ENCODE results near the genes RHCG and KIF7.

GRCh38 chr15:85621795-85622559 is 172.7 kb downstream of the KLHL25 start:
- PRO-cap, 4 experiments = peak in 1 of 4 experiments; most common plus-strand start chr15:85622035 (in 1)
- RAMPAGE, long total RNA, 2 experiments = no peak in any of the 2 experiments
- RRBS = no CpG with 5 or more reads among the region's 6 CpGs

GRCh38 chr15:85623308-85624306 is 171.1 kb downstream of the KLHL25 start:
- PRO-cap, 4 experiments = peak in 2 of 4 experiments; most common plus-strand start chr15:85623996 (in 1); most common minus-strand start chr15:85623534 (in 1)
- RAMPAGE, long total RNA, 2 experiments = no peak in any of the 2 experiments
- RRBS = no CpG with 5 or more reads among the region's 5 CpGs

- PRO-cap, 4 experiments = peak in 4 of 4 experiments; most common plus-strand start chr15:85668355 (in 2); most common minus-strand start chr15:85668090 (in 2)
- RAMPAGE, long total RNA, 2 experiments = no peak in any of the 2 experiments
- RRBS = no CpG with 5 or more reads among the region's 3 CpGs
Observed at GRCh38 chr15:85667925-85668577, 126.7 kb downstream of the KLHL25 start.

- PRO-cap, 4 experiments = no peak in any of the 4 experiments
- RAMPAGE, long total RNA, 2 experiments = no peak in any of the 2 experiments
- RRBS = no CpG with 5 or more reads among the region's 18 CpGs
Observed at GRCh38 chr15:85746916-85747862, 47.5 kb downstream of the KLHL25 start.

GRCh38 chr15:85792468-85793265 is 2.1 kb downstream of the KLHL25 start:
- PRO-cap, 4 experiments = no peak in any of the 4 experiments
- RAMPAGE, long total RNA, 2 experiments = no peak in any of the 2 experiments
- RRBS = no CpG with 5 or more reads among the region's 18 CpGs

- PRO-cap, 4 experiments = no peak in any of the 4 experiments
- RAMPAGE, long total RNA, 2 experiments = no peak in any of the 2 experiments
- RRBS = no CpG with 5 or more reads among the region's 8 CpGs
Observed at GRCh38 chr15:86592260-86592832, 512.7 kb downstream of the AGBL1 start.

DNA sequence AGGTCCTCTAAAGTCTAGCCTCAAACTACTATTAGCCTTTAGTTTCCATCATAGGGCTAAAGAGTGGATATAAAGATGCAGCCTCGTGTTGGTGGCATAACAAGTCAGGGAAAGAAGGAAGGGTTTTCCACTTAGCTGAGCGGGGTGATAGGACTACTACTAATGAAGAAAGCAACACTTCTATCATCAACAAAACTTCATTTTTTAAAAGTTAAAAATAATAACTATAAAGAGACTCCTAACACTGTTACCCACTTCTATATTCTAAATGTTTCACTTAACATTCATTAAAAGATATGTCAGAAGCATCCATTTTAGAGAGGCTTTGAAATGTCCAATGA is 1084.3 kb downstream of the AGBL1 start:
- PRO-cap, 4 experiments = no peak in any of the 4 experiments
- RAMPAGE, long total RNA, 2 experiments = no peak in any of the 2 experiments
- RRBS = no CpG with 5 or more reads among the region's 2 CpGs

DNA sequence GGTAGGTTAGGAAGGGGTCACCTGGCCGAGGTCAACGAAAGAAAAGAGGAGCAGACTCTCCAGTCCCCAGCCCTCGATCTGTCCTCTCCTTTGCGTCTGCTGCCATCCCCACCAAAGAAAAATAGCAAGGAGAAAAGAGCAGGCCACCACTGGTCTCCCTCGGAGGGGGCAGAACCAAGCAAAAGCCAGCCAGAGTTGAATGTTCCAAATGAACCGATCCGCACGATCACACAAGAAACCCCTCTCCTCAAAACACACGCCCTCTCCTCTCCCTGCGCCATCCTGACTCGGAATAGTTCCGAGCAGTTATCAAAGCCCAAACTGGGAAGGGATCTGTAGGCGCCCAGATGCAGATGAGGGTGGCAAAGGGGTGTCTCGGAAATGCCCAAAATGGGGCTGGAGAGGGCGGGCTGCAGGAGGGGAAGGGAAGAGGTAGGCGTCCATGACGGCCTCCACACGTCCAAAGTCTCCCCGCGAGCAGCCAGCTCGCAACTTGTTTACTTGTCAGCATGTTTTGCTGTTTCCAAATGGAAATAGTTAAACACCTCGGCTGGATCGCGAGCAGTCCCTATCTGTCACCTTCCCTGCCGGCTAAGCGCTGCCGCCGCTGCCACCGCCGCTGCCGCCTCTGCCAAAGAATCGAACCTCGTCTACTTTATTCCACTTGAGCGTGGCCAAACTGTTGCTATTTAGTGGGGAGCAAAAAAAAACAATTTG is 1.5 kb downstream of the NTRK3 start:
- PRO-cap, 4 experiments = peak in 2 of 4 experiments; most common plus-strand start position 427 of the sequence (in 1); most common minus-strand start position 294 of the sequence (in 1)
- RAMPAGE, long total RNA, 2 experiments = no peak in any of the 2 experiments
- RRBS = no CpG with 5 or more reads among the region's 34 CpGs

DNA sequence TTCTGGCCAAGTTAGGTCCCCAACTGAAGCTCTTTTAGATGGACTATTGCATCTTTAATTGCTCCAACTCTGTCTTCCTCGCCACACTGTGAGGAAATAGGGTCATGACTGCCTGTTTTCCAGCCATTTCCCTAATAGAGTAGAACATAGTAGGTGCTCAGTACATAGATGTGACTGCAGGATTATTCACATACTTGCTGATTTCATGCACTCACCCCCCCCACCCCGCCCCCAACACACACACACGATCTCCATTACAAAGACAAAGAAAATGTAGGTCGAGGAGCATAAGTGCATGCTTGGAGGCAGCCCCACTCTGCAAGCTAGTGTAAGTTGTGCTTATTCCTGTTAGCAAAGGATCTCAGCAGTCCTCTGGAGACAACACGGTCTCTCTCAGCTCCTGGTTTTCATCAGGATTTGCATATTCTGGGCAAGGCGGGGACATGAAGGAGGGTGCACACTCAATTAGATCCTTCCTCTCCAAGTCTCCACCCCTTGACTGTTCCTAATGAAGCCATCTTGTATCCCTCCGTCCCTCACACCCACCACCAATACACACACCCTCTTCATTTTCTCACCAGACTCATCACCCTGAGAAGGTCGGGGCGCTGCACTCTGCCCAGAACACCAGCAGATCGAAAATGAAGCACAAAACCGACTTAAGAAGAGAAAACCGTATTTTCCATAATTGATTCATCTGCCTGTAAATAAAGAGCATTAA is 63.9 kb downstream of the MRPL46 start:
- PRO-cap, 4 experiments = no peak in any of the 4 experiments
- RAMPAGE, long total RNA, 2 experiments = no peak in any of the 2 experiments
- RRBS = no CpG with 5 or more reads among the region's 12 CpGs

DNA sequence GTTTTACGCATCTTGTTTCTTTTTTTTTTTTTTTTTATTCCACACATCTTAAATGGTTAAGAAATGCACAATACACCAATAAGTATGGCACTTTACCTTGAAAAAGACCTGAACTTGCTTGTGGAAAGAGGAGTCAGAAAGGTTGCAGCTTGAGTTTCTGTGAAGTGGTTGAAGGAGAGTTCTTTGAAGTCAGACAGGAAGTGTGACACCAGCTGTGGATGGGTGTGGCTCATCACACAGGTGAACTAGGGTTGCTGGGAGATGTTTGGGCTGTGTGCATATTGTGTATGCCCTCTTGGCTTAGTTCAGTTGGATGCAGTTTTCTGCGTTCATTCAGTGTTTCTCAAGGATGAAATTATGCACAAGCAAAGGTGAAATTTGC is 6.3 kb downstream of the AEN start:
- PRO-cap, 4 experiments = no peak in any of the 4 experiments
- RAMPAGE, long total RNA, 2 experiments = no peak in any of the 2 experiments
- RRBS = no CpG with 5 or more reads among the region's 2 CpGs

DNA sequence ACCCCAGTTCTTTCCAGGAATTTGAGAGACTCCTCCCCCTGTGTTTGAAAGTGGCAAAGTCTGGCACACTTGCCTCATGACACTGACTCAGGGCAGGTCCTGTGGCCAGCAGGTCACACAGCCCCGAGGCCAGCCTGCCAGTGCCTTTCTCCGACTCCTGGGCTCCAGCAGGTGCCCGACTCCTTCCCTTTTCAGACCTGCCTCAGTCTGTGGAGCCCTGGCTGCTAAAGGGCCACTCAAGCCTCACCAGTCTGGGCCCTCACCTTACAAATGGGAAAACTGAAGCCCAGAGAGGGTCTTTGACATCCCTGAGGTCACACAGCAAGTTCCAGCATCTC is 10.0 kb downstream of the ISG20 start:
- PRO-cap, 4 experiments = peak in 1 of 4 experiments; most common plus-strand start position 116 of the sequence (in 1)
- RAMPAGE, long total RNA, 2 experiments = no peak in any of the 2 experiments
- RRBS = no CpG with 5 or more reads among the region's 3 CpGs

GRCh38 chr15:88803787-88804048 is 482 bp downstream of the ACAN start:
- PRO-cap, 4 experiments = no peak in any of the 4 experiments
- RAMPAGE, long total RNA, 2 experiments = no peak in any of the 2 experiments
- RRBS = 5% methylated on average over 3 of the region's 15 CpGs

GRCh38 chr15:88985582-88986351 is 72.6 kb upstream of the MFGE8 start:
- PRO-cap, 4 experiments = no peak in any of the 4 experiments
- RAMPAGE, long total RNA, 2 experiments = no peak in any of the 2 experiments
- RRBS = no CpG with 5 or more reads among the region's 12 CpGs

DNA sequence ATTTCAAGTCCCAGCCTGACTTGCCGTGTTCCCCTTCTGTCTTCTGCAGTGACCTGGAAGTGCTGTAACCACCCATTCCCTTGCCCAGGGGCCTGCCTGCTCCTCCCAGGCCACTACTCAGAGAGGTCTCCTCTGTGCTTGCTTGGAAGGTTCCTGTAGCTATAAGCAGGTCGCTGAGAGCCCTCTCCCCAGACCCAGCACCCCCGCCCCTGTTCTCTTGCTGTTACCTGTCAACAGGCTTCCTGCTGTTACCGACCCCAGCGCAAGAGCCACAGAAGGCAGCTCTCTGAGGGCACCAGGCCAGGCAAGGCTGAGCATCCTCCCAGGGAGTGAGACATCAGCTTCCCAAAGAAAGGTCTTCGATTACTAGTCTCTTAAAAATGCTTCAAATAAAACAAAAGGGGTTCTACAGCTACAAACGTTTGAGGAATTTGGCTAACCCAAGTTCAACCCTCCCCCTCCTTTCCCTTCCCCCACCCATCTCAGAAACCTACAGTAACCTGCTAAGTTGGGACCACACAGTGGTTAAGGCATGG is 74.8 kb upstream of the MFGE8 start:
- PRO-cap, 4 experiments = no peak in any of the 4 experiments
- RAMPAGE, long total RNA, 2 experiments = no peak in any of the 2 experiments
- RRBS = no CpG with 5 or more reads among the region's 7 CpGs

DNA sequence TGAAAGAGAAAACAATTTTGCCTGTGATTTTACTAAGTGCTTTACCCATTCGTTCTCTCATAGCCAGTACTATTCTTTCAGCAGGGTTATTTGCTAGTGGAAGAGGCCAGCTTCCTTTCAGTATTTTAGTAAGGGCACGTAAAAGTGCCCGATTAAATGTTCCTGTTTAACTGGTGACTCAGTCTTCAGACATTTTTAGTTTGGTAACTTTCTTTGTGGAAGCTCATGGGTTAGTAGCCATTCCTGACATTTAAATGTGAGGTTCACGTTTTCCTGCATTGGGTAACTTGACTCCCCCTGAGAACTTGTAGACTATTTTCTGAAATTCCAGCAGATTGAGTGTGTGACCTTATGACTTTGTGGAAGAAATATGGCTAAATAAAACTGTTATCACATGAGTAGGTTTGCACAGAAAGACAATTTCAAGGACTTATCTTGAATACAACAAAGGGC is 16.9 kb downstream of the ABHD2 start:
- PRO-cap, 4 experiments = peak in 2 of 4 experiments; most common minus-strand start position 68 of the sequence (in 2)
- RAMPAGE, long total RNA, 2 experiments = no peak in any of the 2 experiments
- RRBS = no CpG with 5 or more reads among the region's 4 CpGs

GRCh38 chr15:89132613-89133617 is 44.7 kb downstream of the ABHD2 start:
- PRO-cap, 4 experiments = no peak in any of the 4 experiments
- RAMPAGE, long total RNA, 2 experiments = no peak in any of the 2 experiments
- RRBS = no CpG with 5 or more reads among the region's 9 CpGs

DNA sequence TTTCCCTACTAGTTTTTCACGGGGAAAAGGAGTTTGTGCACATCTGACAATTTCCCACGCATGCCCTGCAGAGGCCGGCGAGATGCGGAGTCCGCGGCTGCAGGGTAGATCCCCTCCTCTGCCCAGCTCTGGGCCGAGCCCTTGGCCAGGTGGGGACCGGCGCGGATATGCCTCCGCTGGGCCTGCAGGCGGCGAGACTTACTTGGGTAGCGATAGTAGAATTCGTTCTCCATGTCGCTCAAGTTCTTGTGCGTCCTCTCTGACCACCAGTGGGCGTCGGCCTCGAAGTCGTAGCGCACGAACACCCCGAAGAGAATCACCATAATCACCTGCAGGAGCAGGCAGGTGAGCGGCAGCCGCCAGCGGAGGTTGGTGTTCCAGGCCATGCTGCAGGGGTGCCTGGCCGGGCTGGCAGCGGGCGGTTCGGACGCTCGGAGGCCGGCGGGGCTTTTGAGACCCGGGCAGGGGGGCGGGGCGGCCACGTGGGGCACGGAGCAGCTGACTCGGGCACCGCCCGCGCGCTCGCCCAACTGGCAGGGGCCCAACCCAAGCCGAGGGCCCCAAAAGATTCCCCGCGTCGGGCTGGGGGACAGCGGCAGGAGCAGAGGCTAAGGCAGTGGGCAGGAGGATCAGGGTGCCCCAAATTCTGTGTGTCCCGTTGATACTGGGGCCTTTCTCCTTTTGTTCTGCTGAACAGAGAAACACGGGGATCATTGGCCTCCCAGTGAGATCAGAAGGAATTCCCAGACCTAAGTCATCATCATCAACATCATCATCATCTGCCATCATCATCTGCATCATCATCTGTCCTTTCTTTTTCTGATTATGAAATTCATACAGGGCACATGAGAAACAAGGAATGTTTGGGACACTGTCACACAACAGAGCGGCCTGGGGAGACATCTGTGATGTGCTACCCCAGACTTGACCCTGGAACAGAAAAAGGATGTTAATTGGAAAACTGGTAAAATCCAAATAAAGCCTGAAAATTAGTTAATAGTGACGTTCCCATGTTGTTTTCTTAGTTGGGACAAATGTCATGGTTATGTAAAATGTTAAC is at the start of gene RHCG:
RHCG (minus strand) TSS at position 425 of the 1,060 bp plus-strand sequence.
- PRO-cap, 4 experiments = no peak in any of the 4 experiments
- RAMPAGE, long total RNA, 2 experiments = no peak in any of the 2 experiments
- RRBS = 5% methylated on average over 16 of the region's 56 CpGs

DNA sequence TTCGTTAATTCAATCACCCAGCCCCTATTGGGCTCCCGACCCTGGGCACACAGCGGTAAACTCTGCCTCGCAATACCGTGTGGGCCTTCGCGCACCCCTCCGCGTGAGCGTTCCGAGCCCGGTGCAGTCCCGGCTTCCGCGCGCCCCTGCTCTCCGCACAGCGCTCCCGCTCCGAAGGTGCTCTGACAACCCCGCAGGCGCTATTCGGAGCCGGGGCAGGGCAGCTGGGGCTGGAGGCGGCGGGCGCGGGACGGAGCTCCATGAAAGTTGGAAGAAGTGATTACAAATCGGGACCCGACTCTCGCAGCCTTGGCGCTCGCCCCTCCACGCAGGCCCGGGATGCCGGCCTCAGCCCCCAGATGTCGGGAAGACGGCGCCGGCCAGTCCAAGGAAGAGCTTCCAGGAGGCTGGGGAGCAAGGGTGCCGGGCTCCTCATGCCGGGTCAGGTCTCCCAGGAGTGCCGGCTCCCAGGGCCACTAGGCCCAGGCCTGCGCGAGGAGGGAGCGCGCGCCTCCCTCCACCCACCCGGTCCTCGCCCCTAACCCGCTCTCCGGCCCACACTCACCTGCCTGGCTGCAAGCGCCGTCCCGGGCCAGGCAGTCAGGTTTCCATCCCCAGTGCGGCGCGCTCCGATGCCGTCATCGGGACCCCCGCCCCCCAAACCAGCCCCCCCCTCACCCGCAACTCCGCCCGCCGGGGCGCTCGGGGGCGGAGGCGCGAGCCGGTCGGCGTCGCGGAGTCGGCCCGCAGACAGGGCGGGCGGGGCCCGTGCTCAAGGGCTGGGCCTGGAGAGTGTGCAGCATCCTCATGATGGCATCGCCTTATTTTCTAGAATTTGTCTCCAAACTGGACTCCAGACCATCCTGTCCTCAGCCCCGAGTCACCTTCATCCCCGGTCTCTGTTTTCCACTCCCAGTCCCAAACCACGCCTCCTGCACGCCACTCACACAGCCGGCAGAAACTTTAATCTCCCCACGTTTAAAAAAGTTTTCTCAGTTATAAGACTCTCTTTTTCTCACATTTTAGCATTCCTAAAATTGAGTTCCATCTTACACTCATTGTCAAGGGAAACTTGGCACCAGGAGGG is at the start of gene KIF7:
KIF7 (minus strand) TSS at position 634 of the 1,087 bp plus-strand sequence.
- PRO-cap, 4 experiments = peak in 4 of 4 experiments; most common plus-strand start position 749 of the sequence (in 3); most common minus-strand start position 634 of the sequence (in 4)
- RAMPAGE, long total RNA, 2 experiments = start-site peak on the minus strand in 1 of 2 experiments, centred at position 621 of the sequence, 19 reads per replicate
- RRBS = 4% methylated on average over 31 of the region's 89 CpGs

GRCh38 chr15:89665078-89666126 is 10.1 kb upstream of the KIF7 start:
- PRO-cap, 4 experiments = peak in 4 of 4 experiments; most common plus-strand start chr15:89665805 (in 3); most common minus-strand start chr15:89665594 (in 4)
- RAMPAGE, long total RNA, 2 experiments = no peak in any of the 2 experiments
- RRBS = 4% methylated on average over 58 of the region's 77 CpGs

DNA sequence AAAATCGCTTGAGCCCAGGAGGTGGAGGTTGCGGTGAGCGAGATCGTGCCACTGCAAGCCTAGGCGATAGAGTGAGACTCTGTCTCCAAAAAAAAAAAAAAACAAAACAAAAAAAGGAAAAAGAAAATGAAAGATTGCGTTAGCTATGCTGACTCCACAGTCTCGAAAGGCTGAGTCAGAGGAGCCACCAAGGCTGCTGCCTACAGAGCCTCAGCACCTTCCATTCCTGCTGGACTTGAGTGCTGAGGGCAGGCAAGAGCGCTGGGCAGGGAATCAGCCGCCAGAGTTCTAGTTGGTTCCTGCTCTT is 5.7 kb downstream of the MESP2 start:
- PRO-cap, 4 experiments = no peak in any of the 4 experiments
- RAMPAGE, long total RNA, 2 experiments = no peak in any of the 2 experiments
- RRBS = no CpG with 5 or more reads among the region's 9 CpGs